Spleen (tissue), 7 donors: Measurements from ENCODE around the gene SLC4A10.

- PRO-cap, 4 experiments = peak in 1 of 4 experiments; most common minus-strand start chr2:161245720 (in 1)
- RAMPAGE, long total RNA, 4 experiments = no peak in any of the 4 experiments
Measured at GRCh38 chr2:161245235-161246000, 62.8 kb upstream of the PSMD14 start.

DNA sequence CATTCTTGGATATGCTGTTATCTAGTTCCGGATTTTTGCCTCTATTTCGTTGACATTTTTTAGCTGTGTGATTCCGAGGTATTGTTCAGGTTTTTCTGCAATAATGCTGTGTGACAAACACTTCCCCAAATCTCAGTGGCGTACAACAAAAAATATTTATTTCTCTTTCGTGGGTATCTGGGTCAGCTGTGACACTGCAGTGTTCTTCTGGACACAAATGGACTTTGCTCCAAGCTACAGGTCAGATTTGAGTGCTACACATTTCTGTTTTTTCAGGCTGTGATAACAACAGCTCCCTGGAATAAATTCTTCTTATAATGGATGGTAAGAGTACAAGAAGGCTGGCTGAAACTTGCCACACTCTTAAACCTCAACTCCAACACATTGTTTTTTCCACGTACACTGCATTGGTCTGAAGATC, 50.9 kb upstream of the PSMD14 start:
- PRO-cap, 4 experiments = no peak in any of the 4 experiments
- RAMPAGE, long total RNA, 4 experiments = no peak in any of the 4 experiments

DNA sequence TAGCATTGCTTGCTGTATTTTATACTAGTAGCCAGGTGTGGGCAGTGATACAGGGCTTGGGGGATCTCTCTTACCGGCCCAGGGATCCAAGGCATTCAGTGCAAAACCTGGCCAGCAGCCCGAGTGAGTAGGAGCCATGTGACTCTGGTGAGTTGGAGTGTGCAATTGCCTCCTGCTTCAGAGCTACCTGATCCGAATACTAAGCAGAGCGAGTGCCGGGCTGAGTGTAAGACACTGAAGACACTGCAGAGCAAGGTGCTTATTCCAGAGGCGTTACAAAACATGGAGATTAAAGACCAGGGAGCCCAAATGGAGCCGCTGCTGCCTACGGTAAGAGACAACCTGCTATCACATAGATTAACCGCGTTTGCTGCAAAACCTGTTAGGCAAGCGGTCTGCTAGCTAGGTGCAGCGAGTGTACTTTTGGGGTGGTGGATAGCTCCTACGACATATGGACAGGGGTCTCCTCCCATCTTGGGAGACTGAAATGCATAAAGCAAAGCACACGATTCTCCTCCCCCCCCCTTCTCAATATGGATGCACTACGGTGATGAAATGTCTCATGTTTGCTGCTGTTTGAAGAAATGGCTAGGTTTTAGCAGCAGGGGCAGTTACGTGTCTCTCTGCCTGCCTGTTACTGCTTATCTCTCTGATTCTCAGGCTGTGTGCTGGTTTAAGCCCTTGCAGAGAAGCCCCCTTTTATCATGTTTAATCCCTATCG, at the start of gene SLC4A10:
Gene SLC4A10 (plus strand): TSS at position 180 of the 721 bp plus-strand sequence.
- PRO-cap, 4 experiments = no peak in any of the 4 experiments
- RAMPAGE, long total RNA, 4 experiments = start-site peak on the plus strand in 3 of 4 experiments, centred at positions 181 to 191 of the sequence, 11 to 56 reads per replicate

- PRO-cap, 4 experiments = no peak in any of the 4 experiments
- RAMPAGE, long total RNA, 4 experiments = no peak in any of the 4 experiments
Measured at GRCh38 chr2:161625519-161625880, 1.3 kb downstream of the SLC4A10 start.

GRCh38 chr2:164151620-164152014, 415.8 kb upstream of the FIGN start:
- PRO-cap, 4 experiments = no peak in any of the 4 experiments
- RAMPAGE, long total RNA, 4 experiments = no peak in any of the 4 experiments

GRCh38 chr2:164711291-164711596, 90.0 kb upstream of the GRB14 start:
- PRO-cap, 4 experiments = no peak in any of the 4 experiments
- RAMPAGE, long total RNA, 4 experiments = no peak in any of the 4 experiments

DNA sequence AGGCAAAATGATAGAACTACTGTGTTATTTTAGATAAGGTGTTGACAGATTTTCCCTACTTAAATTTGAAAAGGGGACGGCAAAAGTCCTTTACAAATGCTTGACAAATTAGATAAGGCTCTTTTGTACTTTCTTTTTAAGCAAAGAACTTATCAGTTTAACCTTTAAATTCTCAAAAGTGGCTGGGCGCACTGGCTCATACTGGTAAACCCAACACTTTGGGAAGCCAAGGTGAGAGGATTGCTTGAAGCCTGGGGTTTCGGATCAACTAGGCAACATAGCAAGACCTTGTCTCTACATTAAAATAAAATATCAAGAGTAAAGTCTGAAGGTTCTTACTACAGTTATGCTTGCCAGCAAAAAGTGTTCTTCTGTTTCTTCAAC, 2.5 kb downstream of the COBLL1 start:
- PRO-cap, 4 experiments = no peak in any of the 4 experiments
- RAMPAGE, long total RNA, 4 experiments = no peak in any of the 4 experiments

DNA sequence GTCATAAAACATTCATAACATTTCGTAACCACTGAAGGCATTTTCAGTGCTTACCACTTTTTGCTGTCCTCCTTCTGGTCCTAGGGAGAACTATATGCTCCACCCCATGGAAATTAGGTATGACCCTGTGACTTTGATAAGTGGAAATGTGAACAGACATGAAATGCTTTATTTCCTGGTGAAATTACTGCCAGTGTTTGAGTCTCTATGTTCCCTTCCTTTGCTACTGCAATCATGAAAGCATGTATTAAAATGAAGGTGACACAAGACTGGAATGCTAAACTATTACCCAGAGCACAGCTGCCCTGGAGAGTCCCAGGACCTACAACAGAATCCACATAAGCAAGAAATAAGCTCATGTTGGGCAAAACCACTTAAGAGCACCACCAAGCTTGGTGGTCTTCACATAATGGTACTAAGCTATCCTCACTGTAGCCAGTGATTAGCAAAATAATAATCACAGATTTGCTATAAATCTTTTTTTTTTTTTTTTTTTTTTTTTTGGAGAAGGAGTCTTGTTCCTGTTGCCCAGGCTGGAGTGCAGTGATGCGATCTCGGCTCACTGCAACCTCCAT, 2.1 kb upstream of the COBLL1 start:
- PRO-cap, 4 experiments = no peak in any of the 4 experiments
- RAMPAGE, long total RNA, 4 experiments = no peak in any of the 4 experiments

- PRO-cap, 4 experiments = no peak in any of the 4 experiments
- RAMPAGE, long total RNA, 4 experiments = no peak in any of the 4 experiments
Measured at GRCh38 chr2:164920346-164920863, 34.9 kb downstream of the SLC38A11 start.

- PRO-cap, 4 experiments = no peak in any of the 4 experiments
- RAMPAGE, long total RNA, 4 experiments = no peak in any of the 4 experiments
Measured at GRCh38 chr2:165055075-165055462, 99.7 kb upstream of the SLC38A11 start.

- PRO-cap, 4 experiments = no peak in any of the 4 experiments
- RAMPAGE, long total RNA, 4 experiments = no peak in any of the 4 experiments
Measured at GRCh38 chr2:165573756-165574564, 104.5 kb downstream of the CSRNP3 start.

DNA sequence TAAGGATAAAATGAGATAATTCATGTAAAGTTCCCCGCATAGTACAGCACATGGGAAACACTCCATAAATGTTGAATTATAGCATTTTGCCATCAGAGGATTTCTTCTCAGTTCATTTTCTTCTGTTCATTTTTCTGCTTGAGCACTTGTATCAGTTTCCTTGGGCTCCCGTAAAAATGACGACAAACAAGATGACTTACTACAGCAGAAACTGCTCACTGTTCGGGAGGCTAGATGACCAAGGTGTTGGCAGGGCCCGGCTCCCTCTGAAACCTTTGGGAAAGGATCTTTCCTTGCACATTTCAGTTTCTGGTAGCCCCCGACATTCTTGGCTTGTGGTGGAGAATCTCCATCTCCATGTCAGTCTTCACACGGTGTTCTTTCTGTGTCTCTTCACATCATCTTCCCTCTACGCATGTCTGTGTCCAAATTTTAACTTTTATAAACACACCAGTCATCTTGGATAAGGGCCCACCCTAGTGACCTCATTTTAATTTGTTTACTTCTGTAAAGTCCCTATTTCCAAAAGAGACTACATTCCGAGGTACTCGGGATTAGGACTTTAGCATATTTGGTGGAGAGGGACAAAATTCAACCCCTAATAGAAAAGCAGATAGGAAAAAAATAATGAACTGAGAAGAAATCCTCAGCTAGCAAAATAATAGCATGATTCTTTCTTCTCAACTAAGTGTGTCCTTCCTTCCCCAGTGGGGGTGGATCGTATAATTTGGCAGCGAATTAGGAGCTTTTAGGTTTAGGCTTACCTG, 138.4 kb downstream of the GALNT3 start:
- PRO-cap, 4 experiments = no peak in any of the 4 experiments
- RAMPAGE, long total RNA, 4 experiments = no peak in any of the 4 experiments

DNA sequence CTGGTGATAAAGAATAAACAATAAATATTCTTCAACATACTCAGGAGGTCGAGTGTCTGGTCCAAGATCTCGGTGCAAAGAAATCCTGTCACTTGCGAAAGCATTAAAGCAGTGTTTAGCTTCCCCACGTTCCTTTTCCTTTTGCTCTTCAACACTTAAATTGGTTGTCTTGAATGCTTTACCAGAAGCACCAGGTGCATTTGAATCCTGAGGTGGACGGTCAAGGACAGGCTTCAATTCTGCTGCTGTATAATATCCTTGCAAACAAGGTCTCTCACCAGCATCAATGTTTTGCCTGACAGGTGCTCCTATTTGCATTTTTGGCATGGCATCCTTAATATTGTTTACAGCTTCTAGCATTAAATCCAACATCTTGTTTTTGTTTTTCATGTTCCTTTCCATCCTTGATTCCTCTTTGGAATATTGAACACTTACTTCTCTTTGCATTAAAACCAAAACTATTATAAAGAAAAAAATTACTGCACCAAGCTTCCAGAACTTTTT, 23.8 kb downstream of the GALNT3 start:
- PRO-cap, 4 experiments = no peak in any of the 4 experiments
- RAMPAGE, long total RNA, 4 experiments = no peak in any of the 4 experiments

DNA sequence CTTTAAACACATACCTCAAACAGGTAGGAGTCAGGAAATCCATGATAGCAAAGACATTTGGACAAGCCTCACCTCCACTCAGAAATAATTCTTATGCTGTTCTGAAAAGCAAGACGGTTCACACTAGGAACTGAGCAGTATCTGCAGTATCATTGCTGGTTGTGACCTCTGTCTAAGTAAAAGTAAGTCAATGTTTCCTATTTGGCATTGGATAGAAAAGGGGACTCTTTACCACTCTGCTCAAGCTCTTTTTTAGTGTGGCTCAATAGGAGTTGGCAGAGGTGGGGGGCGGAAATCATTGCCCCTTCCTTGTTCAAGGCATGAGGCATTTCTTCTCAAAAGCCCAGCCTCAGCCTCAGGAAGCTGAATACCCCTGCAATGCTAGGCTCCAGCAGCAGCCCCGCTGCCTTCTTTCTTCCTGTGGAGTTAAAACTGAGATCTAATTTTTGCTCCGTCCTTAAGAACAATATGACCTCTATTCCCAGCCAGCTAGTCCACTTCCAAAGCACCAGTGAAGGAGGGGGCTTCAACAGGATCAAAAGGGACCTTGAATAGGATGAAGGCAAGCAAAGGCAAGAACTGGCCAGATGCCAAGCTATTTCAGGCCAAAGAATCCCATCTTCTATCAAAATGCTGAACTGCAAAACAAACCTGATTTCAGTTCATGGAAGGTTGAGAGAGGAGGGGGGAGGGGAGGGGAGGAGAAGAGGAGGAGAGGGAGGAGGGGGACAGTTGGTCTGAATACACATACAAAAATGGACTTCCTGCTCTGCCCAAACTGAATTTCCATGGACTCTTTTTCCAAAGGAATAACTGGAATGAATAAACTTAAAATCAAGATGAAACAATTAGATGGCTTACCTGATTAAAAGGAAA, 672 bp downstream of the SCN1A start:
- PRO-cap, 4 experiments = no peak in any of the 4 experiments
- RAMPAGE, long total RNA, 4 experiments = no peak in any of the 4 experiments

- PRO-cap, 4 experiments = no peak in any of the 4 experiments
- RAMPAGE, long total RNA, 4 experiments = no peak in any of the 4 experiments
Measured at GRCh38 chr2:167827413-167827756, 420.0 kb downstream of the STK39 start.

- PRO-cap, 4 experiments = no peak in any of the 4 experiments
- RAMPAGE, long total RNA, 4 experiments = no peak in any of the 4 experiments
Measured at GRCh38 chr2:168216531-168217187, 30.7 kb downstream of the STK39 start.

GRCh38 chr2:168357748-168358037, 98.4 kb upstream of the CERS6 start:
- PRO-cap, 4 experiments = no peak in any of the 4 experiments
- RAMPAGE, long total RNA, 4 experiments = no peak in any of the 4 experiments

GRCh38 chr2:168453372-168453864, 2.7 kb upstream of the CERS6 start:
- PRO-cap, 4 experiments = no peak in any of the 4 experiments
- RAMPAGE, long total RNA, 4 experiments = no peak in any of the 4 experiments

GRCh38 chr2:168456825-168457321, 801 bp downstream of the CERS6 start:
- PRO-cap, 4 experiments = no peak in any of the 4 experiments
- RAMPAGE, long total RNA, 4 experiments = no peak in any of the 4 experiments

DNA sequence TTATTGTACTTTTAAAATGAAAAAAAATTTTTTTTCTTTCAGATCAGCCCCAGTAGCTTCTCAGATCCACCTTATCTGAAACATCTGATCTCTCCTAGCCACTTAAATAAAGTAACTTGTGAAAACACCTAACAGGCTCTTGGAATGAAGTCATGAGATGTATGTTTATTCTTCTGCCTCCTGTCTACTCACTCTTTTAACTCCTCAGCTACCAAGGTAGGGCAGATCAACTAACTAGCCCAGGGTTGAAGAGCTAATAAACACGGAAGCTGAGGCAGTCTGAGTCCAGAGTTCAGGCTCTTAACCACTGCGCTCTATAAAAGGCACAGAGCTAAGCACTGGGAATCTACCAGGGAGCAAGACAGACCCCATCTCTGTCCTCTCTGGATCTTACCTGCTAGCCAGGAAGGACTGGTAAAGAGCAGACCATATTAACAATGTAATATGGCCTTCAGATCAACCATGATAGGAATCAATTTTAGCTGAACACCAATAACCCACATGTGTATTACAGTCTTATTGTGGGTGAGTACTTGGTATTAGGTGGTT, 37.2 kb downstream of the CERS6 start:
- PRO-cap, 4 experiments = no peak in any of the 4 experiments
- RAMPAGE, long total RNA, 4 experiments = no peak in any of the 4 experiments